T47D (cell line): ENCODE data around the genes SMAGP, TAMALIN, KRT85 and KRT6C.

- RRBS: no CpG with 5 or more reads among the region's 1 CpG
Measured at GRCh38 chr12:51218698-51218852, 713 bp upstream of the POU6F1 start.

DNA sequence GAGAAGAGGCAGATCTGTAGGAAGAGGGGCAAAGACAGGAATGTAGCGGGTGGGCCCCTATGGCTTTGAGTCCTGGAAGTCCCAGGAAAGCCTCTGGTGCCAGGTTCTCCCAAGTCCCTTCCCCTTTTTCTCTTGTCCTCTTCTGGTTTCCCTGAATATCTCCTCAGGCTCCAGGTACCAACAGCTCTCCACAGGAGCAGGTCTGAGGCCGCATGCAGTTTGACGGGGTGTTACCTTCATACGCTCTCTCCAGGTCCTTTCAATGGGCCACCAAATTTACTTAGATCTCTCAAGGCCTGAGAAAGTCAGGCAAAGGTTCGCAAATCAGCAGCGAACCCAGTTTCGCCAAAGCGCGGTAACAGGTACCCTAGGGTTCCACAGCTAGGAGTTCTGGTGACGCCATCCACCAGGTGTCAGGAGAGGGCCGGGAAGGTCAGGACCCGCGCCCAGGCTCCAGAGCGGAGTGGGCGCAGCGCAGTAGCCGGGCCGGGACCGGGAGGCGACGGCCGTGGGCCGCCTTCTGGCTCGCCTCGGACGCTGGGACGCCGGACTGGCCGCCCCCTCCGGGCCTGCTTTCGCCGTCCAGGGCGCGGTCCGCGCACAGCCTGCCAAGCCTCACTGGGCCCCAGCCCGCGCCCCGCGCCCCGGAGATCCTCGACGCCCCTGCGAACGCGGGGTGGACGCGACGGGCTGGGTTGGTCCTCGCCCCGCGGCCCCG, 753 bp downstream of the SMAGP start:
- RRBS: 1% methylated on average over 29 of the region's 53 CpGs

- RRBS: 1% methylated on average over 34 of the region's 78 CpGs
Measured at GRCh38 chr12:51270021-51270726, at the start of gene SMAGP. TSS of gene SMAGP (minus strand) at chr12:51270415.

GRCh38 chr12:51391581-51392087, 428 bp upstream of the GALNT6 start:
- RRBS: under 1% methylated on average over 37 of the region's 52 CpGs

DNA sequence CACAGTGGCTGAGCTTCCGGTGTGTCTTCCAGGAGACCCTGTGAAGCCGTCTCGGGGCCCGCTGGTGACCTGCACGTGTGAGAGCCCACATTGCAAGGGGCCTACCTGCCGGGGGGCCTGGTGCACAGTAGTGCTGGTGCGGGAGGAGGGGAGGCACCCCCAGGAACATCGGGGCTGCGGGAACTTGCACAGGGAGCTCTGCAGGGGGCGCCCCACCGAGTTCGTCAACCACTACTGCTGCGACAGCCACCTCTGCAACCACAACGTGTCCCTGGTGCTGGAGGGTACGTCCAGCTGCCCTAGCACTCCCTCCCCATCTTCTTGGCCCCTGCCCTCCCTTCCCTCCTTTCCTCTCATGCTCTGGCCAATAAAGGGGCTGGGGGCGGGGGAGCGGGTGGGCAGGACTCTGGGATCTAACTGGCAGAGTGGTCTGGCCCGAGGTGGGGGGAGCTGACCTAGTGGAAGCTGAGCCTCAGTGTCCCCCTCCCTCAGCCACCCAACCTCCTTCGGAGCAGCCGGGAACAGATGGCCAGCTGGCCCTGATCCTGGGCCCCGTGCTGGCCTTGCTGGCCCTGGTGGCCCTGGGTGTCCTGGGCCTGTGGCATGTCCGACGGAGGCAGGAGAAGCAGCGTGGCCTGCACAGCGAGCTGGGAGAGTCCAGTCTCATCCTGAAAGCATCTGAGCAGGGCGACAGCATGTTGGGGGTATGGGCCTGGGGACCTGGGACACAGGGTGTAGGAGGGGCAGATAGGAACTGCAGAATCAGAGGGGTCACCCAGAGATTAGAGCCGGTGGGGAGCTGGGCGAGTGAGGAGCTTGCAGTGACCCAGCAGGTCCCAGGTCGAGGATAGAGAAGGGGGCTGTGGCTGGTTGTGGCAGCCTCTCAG, 6.0 kb downstream of the ACVRL1 start:
- RRBS: 76% methylated on average over 3 of the region's 29 CpGs

DNA sequence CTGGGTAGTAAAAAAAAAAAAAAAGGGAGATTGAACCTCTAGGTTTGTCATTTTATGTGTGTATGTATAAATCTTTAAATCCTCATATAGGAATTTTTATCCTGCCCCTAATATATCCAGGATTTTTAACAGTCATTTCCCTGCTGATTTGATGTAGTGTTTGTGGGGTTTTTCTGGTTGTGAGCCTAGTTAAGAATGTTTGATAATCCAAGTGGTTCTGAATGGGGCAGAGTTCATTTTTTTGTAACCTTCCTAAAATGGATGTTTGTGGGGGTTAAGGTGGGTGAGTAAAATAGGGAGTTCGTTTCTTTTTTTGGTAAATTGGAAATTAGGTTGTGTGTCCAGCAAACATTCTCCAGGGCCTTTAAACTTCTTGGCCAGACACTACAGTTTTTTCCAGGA, 2.1 kb downstream of the ACVR1B start:
- RRBS: no CpG with 5 or more reads among the region's 1 CpG

- RRBS: no CpG with 5 or more reads among the region's 1 CpG
Measured at GRCh38 chr12:51961839-51962200, 10.3 kb downstream of the ACVR1B start.

DNA sequence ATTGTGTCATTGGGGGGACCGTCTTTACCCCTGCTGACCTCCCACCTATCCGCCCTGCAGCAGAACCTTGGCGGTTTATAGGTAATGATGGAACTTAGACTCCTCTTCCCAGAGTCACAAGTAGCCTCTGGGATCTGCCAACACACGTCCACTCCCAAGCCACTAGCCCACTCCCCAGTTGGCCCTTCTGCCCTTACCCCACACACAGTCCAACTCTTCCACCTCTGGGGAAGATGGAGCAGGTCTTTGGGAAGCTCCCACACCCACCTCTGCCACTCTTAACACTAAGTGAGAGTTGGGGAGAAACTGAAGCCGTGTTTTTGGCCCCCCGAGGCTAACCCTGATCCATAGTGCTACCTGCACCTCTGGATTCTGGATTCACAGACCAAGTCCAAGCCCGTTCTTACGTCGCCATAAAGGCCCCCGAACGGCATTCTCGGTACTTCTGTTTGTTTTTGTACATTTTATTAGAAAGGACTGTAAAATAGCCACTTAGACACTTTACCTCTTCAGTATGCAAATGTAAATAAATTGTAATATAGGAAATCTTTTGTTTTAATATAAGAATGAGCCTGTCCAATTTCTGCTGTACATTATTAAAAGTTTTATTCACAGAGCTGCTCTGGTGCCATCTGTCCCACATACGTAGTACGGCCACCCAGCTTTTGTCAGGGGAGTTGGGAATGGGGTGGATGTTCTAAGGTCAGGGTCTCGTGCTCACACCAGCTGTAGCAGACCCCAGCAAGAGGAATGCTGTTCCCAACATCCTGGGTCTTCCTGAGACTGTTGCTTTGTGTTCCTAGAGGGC, 10.1 kb upstream of the TAMALIN start:
- RRBS: no CpG with 5 or more reads among the region's 15 CpGs

DNA sequence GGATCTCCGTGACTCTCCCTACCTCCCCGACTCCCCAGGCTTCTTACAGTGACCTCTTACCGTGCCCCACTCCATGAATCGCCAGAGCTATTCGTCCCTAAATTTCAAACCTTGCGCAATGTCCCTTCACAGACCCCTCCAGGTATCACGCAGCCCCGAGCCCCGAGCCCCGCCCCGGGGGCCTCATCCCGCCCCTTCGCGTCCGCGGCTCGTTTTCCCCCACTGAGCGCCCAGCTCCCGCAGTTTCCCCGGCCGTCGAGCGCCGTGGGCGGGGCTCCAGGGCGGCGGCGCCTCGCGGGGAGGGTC, 257 bp upstream of the TAMALIN start:
- RRBS: 83% methylated on average over 9 of the region's 30 CpGs

- RRBS: 91% methylated on average over 25 of the region's 68 CpGs
Measured at GRCh38 chr12:52006842-52007400, at the start of gene TAMALIN. TSS of gene TAMALIN (plus strand) at chr12:52006946.

DNA sequence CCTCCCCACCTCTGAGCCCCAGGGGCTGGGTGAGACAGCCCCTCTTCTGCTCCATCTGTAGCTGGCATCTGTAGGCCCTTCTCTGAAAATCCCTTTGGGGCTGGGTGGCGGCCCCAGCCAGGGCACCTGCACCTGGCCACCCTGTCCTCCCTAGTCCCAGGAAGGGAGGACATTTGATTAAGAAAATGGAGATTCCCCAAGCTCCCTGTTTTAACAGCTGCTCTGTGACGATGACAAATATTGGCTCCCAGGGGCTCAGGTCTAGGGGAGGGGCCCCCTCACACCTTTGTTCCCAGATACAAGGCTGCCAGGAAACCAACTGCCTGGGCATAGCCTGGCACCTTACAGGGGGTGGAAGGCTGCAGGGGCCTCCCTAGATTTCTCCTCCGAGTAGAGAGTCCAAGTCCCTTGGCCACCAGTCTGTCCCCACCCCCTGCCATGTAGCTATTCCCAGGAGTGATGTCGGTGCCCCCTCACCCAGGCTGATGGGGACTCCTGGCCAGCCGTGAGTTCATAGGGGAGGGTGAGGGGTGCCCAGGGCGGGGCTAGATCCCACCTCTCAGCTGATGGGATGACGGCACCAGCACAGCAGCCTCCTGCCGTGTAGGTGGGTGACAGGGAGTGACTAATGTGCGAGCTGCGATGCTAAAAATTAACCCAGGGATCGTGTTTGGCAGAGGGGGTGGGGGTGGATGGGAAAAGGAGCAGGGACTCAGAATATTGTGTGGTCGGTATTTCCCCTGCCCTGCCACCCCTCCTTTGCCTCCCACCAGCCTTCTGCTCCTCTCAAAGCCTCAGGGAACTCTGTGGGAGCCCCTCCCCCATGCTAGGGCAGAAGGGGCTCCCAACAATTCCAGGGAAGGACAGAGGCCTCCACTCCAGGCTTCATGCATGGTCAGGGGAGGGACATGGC, 12.2 kb downstream of the TAMALIN start:
- RRBS: no CpG with 5 or more reads among the region's 12 CpGs

DNA sequence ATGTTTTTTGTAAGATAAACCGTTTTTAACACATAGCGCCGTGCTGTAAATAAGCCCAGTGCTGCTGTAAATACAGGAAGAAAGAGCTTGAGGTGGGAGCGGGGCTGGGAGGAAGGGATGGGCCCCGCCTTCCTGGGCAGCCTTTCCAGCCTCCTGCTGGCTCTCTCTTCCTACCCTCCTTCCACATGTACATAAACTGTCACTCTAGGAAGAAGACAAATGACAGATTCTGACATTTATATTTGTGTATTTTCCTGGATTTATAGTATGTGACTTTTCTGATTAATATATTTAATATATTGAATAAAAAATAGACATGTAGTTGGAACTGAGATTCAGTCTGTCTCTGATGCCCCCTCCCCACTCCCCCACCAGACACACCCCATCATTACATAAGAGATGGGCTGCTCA, 7.9 kb downstream of the NR4A1 start:
- RRBS: no CpG with 5 or more reads among the region's 5 CpGs

DNA sequence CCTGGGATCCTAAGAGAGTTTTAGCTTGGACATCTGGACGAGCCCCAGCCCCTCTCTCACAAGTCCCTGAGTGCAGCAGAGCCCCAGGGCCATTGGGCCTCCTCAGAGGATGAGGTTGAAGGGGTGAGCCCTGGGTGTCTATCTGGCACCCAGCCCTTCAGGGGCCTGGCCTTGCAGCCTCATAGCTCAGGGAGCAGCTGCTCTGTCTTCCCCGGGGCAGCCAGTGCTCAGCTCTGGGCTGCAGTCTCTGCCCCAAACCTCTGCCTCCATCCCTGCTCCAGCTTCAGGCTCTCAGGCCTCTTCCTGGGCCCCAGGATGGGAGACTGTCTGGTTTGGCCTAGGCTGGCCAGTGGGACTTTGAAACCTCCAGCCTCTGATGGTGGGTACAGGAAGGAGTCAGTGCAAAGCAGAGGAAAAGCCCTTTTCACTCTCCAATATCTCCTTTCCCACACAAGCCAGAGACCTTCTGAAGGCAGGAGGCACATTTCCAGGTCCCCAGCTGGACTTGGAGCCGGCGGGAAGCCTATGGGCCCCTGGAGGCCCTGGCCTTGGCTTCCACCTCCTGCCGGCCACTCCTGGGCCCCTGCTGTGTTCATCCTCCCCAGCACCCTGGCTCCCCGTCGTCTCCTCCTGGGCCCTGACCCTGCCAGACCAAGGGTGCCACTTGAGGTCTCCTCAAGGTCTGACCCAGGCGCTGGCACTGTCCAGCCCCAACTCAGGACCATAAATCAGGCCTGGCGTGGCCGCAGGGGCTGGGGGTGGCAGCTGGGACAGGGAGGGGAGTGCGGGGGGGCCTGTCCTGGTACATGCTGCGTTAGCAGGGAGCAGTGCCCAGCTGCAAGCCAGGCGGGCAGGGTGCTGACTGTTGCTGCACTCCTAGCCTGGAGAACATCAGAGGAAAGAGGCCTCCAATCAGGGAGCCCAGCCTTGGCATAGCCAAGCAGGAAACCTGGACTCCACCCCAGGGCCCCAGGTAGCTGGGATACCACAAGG, 6.9 kb upstream of the ATG101 start:
- RRBS: 34% methylated on average over 3 of the region's 13 CpGs

GRCh38 chr12:52063587-52064929, 5.7 kb upstream of the ATG101 start:
- RRBS: no CpG with 5 or more reads among the region's 24 CpGs

DNA sequence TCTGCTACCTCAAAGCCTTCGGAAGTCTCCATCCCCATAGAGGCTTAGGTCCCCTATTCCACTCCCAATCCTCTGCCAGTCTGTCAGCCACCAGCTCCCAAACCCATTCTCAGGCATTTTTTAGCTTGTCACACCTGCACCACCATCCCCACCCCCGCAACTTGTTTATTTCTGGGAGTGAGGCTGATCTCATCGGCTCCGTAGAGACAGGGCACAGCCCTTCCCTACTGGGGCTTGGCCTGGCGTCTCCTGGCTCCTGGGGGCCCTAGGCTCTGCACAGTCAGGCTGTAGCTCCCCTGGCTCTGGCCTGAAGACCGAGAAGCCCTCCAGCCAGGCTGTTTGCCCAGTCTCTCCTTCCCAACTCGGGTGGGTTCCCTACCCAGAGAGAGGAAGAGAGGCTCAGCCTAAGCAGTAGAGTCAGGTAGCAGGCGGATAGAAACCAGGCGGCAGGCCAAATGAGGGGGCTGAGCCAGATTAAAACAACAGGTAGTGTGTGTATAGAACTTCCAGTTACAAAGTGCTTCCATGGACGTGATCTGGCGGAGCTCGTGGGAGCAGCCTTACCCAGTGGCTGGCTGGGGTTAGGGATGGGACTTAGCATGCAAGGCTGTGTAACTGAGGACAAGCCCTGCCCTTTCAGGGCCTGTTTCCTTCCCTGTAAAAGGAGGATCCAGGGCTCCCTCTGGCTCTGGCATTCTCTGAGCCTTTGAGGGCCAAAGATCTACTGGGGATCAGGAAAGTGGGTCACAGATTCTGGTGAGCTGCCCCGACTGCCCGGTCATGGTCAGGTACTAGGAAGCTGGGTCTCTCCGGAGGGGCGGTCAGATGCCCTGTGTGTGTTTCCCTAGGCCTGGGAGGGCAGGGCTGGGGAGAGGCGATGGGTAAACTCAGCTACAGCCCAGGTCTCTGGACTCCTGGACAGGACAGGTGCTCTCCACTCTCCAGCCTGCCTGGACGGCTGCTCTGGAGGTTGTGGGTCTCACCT, 8.3 kb downstream of the KRT80 start:
- RRBS: no CpG with 5 or more reads among the region's 18 CpGs

DNA sequence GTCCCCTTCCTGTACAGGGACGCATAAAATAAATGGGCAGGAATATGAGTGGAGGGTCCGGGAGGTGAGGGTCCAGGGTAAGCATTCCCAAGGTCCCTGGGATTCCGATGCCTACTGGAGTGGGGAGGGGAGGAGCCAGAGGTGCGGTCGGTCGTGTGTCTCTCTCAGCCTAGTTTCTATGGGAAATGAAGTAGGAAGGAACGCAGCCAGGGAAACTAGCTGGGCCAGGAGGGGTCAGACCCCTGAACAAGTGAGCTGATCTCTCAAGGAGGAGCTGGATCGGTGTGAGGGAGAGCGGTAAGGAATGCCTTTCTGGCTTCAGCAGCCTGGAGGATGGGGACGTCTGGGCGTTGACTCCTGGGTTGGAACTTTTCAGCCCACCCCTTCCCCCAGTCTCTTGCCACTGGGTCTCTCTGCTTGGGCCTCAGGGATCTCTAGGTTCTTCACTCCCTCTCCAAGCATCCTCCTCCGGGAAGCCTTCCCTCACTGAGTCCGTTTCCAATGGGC, 495 bp upstream of the KRT7 start:
- RRBS: 38% methylated on average over 2 of the region's 13 CpGs

- RRBS: no CpG with 5 or more reads among the region's 4 CpGs
Measured at GRCh38 chr12:52238571-52239015, 5.5 kb downstream of the KRT7 start.

DNA sequence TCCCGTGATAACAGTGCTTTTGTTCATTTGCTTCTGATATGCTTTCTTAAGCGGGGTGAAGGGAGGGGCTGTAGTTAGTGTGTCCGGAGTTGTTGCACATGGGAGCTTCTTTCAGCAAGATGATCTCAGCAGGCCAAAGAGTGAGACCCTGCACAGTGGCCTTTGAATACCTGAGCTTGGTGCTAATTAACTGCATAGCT, 17.9 kb downstream of the KRT85 start:
- RRBS: no CpG with 5 or more reads among the region's 3 CpGs

DNA sequence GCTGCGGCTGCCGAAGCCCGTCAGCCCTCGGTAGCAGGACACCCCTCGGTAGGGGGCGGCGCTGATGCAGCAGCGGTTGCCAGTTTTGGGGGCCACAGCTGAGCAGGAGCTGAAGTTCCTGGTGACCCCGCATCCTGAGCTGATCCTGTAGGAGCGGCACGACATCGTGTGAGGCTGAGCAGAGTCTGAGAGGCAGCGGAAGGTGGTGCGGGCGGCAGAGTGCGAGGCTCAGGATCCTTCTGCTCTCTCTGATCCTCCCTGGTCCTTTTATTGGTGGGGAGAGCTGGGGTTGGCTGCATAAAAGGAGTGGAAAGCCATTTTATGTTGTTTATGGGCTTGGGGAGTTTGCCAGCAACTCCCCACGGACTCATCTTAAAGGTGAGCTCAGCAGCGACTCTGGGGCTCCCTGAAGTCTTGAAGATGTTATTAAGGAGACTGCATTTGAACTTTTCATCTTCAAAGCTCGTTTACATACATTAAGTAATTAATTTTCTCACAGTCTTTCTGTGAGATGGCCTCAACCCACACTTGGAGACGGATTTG, at the start of gene KRT85:
Gene KRT85, minus strand, starts transcription at position 241 of the 543 bp plus-strand sequence.
- RRBS: no CpG with 5 or more reads among the region's 20 CpGs

DNA sequence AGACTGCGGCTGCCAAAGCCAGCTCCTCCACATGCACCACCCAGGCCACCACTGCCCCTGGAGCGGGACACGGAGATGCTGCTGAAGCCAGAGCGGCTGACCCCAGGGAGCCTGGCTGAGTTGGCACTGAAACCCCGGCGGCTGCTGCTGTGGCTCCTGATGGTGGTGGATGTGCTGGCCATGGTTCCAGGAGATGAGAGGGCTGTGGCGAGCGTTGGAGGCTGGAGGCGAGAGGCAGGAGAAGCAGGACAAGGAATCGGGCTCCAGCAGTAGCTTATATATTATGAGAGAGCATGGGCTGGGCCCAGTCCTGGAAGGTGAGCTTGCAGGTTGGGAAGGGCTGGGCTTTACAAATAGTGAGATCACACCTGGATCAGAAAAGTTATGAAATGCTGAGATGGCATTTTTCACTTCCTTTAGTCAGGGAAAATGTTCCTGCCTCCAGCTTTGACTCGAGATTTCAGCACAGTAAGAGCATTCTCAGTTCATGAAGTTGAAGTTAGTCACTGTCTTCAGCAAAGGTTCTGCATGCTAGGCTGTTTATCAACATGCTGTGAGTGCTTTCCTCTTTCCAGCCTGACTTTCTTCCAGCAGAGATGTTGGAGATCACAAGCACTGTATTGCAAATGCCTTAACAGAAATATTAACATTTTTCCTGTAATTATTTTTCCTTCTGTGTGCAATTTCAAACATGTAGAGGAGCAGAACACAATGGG, at the start of gene KRT6C:
Gene KRT6C, minus strand, starts transcription at position 250 of the 716 bp plus-strand sequence.
- RRBS: no CpG with 5 or more reads among the region's 11 CpGs